ENCODE data around the genes DLG1, BDH1 and LMLN.

DNA sequence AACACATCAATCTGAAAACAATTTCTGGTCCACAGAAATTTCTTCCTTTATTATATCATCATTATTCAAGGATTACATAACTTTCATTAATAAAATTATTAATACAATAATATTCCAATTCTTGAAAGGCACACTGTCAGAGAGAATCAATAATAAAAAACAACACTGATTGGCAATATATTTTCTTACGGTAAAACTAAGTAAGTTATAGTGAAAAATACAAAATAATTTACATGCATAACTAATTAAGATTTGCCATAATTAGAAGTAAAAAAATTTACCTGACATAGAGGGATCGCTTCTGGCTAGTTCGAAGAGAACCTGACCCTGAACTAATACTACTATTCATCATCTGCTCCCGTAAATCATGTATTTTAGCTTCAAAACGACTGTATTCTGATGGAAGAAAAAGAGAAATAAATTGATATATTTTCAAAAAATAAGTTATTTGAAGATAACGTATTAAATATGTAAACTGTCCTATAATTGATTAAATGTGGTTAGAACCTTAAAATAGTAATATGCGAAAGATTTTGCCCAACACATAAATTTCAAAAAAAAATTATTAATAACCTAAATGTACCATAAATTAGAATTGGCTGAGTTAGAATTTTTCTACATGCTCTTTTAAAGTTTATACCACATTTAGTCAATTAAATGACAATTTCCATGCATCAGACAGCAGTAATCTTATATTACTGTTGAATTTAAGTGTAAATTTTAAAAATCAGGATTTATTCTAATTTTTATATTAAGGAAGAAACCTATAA, 61.2 kb upstream of the MELTF start:
- PRO-cap = no peak

DNA sequence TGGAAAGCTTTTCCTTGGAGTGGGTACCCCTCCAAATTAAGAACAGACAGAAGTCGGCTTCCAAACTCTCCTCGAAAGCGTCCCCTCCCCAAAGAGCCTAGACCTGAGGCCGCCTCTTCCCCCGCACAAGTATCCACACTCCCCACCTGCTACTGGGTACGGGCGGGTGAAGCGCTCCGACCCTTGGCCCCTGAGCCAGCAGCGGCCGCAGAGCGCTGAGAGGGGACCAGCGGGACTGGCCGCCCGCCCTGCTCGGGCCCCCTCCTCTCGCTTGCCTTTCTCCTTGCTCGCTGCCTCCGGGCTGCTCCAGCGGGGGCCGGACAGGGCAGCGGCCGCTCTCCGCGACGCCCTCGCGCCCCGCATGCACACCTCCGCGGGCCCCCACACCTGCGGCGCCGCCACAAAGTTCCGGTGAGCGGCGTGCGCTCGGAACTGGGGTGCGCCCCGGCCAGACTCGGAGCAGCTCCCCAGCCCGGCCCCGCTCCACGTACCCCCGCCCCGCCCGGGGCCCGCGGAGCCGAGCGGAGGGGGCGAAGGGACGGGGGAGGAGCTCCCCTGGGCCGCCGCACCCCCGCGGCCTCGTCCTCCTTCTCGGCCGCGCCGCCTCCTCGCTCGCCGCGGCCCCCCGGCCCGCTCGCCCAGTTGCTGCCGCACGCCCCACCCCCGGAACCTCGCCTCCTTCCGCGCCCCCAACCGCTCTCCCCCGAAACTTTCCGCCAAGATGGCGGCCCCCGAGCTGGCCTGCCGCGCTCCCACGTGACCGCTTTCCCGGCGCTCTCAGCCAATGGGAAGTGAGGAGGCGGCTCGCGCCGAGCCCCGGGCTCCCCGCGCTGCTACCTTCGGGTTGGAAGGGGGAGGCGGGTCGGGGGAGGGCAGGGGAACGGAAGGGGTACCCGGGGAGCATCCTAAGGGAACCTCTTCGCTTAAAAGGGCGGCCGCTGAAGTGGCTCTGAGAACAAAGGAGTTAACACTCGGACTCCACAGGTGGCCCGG, 718 bp downstream of the DLG1 start:
- PRO-cap = bidirectional peak, plus-strand start at position 855 of the sequence, minus-strand start at position 670 of the sequence

DNA sequence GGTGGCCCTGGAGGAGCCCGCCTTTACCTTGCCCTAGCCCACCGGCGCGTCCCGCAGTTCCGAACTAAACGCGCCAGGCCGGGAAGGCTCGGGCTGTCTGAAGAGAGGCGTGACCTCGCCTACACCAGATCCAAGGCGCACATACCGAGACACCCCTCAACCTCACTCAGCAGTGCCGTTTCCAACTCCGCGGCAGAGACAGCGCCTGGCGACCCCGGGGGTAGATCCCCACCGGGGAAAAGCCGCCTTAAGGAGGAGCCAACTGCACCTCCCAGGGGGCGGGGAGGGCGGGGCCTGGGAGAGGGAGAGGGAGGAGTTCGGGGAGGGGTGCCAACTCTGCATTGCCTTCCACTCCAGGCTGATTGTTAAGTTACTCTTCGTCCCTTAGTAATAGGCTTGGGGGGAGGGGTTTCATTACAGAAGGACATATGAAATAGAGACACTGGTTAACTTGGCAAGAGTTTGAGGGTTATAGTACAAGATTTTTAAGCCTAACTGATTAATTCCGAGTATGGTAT, at the start of gene DLG1:
TSS of gene DLG1 (minus strand) at position 222 of the 518 bp plus-strand sequence.
- PRO-cap = bidirectional peak, plus-strand start at position 414 of the sequence, minus-strand start at position 233 of the sequence

- PRO-cap = no peak
Measured at GRCh38 chr3:197371917-197372807, 73.8 kb upstream of the DLG1 start.

GRCh38 chr3:197509567-197510628, 45.9 kb downstream of the BDH1 start:
- PRO-cap = no peak

DNA sequence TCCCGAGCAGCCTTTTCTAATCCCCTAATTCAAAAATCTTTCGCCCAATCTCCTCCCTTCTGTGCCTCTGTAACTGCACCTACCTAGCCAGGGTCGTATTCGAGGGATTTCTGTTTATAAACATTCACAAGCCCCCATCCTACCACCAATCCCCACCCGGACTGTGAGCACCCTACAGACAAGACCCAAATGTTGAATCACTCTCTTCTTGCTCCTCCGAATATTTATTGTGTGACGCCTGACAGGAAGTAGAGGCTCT, 1.7 kb downstream of the BDH1 start:
- PRO-cap = no peak

DNA sequence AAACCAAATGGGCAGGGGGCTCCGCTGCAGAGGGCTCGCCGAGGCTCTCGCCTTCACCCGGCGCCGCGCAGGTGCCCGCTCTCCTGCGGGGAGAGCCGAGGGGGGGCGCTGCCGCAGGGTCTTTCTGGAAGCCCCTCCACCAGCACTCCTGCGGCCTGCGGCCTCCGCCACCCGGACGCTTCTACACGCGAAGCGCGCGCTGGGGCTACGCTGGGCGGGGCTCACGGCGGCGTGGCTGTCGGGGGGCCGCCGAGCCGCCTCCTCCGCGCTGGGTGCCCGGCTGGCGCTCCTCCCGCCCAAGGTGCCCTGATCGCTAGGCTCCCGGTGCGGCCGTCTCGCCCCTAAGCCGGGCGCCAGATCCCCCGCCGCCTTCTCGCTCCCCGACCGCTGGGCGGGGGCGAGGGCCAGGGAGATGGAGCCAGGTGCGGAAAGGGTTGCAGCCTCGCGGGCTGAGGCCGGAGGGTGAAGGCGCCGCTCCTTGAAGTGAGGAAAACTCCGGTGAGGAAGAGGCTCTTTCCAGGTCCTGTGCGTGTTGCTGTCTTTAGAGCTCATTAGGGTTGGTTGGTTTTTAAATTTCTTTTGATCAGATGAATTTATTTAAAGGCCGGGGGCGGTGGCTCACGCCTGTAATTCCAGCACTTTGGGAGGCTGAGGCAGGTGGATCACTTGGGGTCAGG, at the start of gene BDH1:
TSS of gene BDH1 (minus strand) at position 185 of the 677 bp plus-strand sequence.
- PRO-cap = bidirectional peak, plus-strand start at position 232 of the sequence, minus-strand start at position 183 of the sequence

GRCh38 chr3:197626996-197627405, 71.2 kb upstream of the BDH1 start:
- PRO-cap = no peak

- PRO-cap = bidirectional peak, plus-strand start at chr3:197627957, minus-strand start at chr3:197627816
Measured at GRCh38 chr3:197627602-197628579, 72.1 kb upstream of the BDH1 start.

DNA sequence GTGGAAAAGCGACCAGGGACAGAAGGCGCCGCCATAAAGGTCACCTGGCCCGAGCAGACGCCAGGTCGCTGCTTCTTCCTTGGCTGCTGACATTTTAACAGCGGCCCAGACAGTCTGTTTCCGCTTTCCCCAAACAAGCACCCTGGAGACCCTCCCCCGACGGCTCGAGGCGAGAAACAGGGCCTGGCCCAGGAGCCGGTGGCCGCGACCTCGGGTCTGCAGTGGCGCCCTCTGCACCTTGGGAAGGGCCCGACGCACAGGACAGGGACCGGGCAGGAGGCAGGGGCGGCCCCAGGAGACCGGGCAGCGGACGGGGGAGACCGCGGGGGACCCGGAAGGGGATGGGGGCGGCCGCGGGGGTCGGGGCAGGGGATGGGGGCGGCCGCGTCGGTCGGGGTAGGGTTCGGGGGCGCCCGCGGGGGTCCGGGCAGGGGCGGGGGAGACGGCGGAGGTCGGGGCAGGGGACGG, 82.6 kb downstream of the RUBCN start:
- PRO-cap = unidirectional peak, plus-strand start at position 146 of the sequence; unidirectional peak, plus-strand start at position 180 of the sequence

DNA sequence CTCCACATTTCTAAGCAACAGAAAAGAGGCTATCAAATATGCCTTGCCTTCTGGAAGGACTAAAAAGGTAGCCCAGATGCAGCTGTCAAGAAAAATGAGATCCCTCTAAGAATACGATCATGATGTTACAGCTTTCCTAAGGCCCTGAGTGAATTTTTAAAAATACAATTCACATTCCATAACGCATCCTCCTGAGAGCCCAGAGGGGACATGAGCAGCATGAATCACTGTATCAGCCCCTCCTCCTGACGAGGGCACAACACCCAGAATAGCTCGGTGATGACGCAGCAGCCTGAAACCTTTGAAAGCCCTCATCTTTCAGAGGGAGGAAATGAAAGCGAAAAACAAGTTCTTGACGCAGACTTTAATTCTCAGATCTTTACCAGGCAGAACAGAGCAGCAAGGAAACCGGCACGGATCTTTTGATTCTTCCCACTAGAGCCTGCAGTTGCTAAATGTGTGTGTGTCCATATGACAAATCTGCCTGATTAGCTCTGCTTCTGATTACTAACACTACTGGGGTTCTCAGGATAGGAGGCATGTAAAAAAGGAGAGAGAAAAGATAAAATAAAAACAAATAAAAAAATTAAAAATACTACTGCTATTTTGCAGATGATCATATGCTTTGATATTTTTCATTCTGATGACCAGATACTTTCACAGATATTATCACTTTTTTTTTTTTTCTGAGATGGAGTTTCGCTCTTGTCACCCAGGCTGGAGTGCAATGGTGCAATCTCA, 24.3 kb downstream of the RUBCN start:
- PRO-cap = unidirectional peak, plus-strand start at position 394 of the sequence

- PRO-cap = no peak
Measured at GRCh38 chr3:197773901-197774664, 17.0 kb upstream of the LRCH3 start.

DNA sequence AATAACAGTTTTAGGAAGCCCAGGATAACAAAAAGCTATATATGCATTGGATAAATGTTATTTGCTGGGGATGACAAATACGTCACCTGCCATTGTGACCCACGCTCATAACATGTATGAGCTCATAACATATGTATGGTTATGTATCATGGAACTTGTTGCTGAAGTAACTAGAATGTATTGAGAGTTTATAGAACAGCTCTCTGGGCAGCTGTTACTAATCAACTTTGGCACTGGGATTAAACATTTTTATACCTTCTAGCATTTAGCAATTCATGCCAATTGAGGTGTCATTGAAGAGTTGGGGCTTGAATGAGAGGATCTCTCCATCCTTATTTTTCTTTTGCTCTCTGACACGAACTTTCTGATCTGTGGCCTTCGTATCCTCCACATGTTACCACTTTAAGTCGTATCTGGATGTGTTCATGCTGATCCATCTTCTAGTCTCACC, 1.6 kb upstream of the LRCH3 start:
- PRO-cap = no peak

- PRO-cap = bidirectional peak, plus-strand start at chr3:197960239, minus-strand start at chr3:197959939; bidirectional peak, plus-strand start at chr3:197960703, minus-strand start at chr3:197960604
Measured at GRCh38 chr3:197960144-197960988, at the start of gene LMLN. Gene LMLN, plus strand, starts transcription at chr3:197960217.

All from SEM (cell line).